SEM (cell line): ENCODE measurements around a stretch of chr15.

DNA sequence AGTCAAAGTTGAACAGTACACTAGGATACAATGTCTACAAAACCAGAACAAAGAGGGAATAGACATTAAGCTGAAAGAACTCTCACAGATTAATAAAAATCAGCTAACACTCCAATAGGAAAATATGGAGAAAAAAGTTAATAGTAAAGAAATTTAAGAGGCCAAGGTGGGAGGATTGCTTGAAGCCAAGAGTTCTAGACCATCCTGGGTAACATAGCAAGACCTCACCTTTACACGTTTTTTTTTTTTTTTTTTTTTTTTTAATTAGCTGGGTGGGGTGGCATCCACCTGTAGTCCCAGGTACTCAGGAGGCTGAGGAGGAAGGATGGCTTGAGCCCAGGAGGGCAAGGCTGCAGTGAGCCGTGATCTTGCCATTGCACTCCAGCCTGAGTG is 18.4 kb upstream of the GCNT3 start:
- PRO-cap: no peak

- PRO-cap: no peak
Observed at GRCh38 chr15:59676027-59677375, 12.6 kb downstream of the BNIP2 start.

DNA sequence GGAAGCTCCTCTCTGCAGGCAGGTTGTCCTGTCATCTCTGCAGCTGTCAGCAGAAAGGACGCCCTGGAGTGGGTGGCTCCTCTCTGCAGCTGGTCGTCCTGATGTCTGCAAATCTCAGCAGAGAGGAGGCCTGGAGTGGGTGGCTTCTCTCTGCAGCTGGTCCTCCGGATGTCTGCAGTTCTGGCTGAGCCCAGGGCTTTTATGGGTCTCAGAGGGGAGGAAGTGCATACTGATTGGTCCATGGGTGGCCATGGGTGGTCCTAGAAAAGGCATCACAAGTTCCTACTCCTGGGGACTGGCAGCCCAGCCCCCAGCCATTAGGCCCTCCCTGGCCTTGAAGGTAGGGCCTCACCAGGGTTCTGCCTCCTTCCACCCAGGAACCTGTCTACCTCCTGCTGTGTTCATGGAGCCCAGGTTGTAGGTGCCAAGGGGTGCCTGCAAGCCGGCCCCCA is 102.7 kb upstream of the BNIP2 start:
- PRO-cap: no peak

DNA sequence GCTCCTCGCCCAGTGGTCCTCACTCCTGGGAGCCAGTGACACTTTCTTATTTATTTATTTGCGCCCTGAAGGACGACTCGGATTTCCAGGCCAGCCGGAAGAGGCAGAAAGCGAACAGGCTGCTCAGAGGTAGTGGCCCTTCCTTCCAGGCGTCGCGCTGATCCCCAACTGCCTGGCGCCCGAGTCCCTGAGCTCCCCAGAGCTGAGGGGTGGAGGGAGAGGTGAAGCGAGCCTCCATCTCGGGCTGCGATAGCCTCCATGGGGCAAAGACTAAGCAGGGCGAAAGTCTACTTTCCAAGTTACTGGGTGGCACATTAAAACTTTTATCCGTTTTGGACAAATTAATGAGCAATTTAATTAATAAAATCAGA is 9.9 kb upstream of the FOXB1 start:
- PRO-cap: no peak

GRCh38 chr15:60005915-60007001 is 2.1 kb downstream of the FOXB1 start:
- PRO-cap: bidirectional peak, plus-strand start at chr15:60006426, minus-strand start at chr15:60006318

DNA sequence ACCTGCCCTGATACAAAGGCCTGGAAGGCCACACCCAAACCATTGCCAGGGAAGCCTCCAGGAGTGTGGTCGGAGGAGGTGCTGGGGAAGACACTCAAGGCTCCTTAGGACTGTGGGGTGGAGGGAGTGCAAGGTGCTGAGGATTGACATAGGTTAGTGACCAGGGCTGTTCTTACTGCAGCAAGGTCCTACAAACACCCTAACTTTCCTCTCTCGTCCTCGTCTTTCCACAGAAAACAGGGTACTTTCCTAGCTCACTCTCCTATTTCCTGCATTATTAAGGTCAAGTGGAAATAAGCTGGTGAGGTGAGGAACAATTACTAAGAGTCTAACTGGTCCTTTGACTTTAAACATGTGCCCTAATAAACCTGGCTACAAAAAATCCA is 50.0 kb downstream of the ANXA2 start:
- PRO-cap: no peak

DNA sequence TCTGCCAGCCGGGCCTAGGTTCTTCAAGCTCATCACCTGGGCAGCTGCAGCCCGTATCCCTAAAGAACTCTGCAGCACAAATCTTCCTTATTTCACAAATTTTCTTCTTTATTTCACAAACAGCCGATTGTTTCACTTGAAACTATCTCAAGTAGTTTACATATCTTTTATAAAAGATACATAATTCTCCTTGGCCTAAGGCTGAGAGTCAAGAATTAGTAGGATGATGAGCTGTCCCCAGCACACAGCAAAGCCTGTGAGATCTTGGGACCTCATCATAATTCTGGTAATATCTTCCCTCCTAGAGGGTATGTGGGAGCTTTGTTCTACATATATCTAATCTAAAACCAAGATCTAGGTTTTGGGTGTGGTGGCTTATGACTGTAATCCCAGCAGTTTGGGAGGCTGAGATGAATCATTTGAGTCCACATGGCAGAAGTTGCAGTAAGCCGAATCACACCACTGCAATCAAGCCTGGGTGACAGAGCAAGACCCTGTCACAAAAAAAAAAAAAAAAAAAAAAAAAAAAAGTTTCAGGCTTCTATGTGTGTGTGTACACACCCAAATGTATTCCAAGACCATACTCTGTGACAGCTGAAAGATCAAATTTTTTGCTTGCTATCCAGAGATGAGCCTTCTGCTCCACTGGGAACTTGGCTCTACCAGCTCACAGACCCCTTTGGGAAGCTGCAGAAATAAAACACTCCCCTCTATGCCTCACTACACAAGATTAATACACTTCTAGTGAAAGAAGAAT is 35.1 kb downstream of the ANXA2 start:
- PRO-cap: no peak

GRCh38 chr15:60402521-60403154 is 4.9 kb upstream of the ANXA2 start:
- PRO-cap: no peak

DNA sequence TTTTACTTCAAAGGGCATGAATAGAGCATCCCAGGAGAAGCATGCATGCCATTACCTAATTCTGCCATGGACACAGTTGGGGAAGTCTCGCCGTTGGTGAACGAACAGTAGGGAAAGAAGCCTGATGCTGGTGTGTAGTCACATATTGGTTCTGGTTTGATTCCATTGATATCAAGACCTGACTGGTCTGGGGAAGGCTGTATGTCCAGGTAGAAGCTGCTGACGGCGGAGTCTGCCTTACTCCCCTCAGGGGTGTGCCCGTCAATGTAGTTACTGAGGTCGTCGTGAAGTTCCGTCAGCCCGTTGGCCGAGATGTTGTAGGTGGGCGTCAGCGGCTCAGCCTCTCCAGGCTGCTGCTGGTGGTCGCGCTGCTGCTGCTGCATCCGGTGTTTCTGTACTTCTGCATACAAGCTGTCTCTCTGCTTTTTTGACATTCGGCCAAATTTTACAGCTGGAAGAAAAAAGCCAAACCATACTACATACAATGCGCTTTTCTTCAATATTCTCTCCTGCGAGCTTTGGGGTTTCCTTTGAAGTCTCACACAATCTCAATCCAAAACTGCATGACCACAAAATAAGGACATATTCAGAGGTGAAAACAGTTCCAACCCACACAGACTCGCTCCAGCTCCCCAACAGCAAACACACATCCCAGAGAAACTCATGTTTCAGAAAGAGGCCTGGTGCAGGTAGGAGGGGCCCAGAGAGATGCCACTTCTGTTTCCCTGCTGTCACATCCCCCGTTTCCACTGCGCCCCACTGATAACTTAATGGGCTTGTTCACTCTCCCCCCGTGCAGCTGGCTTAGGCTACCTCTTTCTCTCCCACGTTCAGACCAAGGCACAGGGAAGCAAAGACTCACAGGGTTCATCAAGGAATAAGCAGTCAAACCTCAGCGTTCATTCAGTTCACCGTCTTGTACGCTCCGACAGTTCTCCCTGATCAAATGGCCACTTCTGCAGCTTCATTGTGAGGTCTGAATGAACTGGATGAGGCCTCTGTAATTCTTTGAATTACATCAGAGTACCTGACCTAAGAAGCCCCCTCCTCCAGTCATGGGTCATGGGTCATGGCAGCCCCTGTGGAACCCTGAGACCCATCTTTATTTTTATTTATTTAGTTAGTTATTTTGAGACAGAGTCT is 32.6 kb upstream of the ICE2 start:
- PRO-cap: no peak

GRCh38 chr15:60546514-60547201 is 67.7 kb upstream of the ICE2 start:
- PRO-cap: no peak

DNA sequence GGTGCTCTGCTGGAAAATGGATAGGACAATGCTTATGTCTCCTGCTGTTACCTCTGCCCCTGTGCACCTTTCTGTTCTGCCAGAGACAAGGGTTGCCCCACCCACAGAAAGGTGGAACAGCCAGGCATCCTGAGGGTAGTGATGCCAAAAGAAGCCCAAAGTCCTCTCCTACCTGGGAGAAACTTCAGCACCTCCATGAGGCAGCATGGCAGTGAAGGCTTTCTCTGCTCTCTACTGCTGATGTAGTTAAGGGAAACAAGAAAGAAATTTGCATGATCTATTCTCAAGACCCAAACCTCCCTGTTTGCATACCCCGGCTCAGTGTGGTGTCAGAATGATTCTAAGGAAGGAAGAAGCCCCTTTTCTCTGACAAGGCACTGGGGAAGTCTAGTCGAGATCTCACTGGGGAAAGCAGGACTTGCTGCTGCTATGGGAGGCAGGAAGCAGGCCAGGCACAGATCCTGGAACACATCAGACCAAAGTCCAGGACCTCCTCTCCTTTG is 89.3 kb upstream of the ICE2 start:
- PRO-cap: no peak

- PRO-cap: no peak
Observed at GRCh38 chr15:60593906-60594580, 115.1 kb upstream of the ICE2 start.

DNA sequence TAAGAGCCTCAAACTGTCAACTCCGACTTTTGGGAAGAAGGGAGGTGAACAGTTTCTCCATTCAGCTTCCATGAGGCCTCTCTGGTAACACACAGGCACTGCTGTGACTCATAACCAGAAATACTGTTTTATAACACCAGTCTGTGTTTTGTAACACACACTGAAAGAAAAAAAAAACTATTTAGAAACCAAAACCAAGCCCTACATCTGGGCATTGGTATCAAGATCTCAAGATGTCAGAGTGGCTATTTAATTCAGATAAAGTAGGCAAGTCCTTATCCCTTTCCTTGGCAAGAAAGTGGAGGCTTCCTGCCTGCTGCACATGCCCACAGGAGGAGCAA is 181.6 kb upstream of the ICE2 start:
- PRO-cap: no peak

GRCh38 chr15:60704010-60704552 is 225.1 kb upstream of the ICE2 start:
- PRO-cap: no peak

GRCh38 chr15:60781333-60781718 is 302.4 kb upstream of the ICE2 start:
- PRO-cap: no peak

- PRO-cap: no peak
Observed at GRCh38 chr15:60916018-60916591, 313.0 kb downstream of the RORA start.

GRCh38 chr15:60995071-60995730 is 233.9 kb downstream of the RORA start:
- PRO-cap: no peak

- PRO-cap: no peak
Observed at GRCh38 chr15:61032770-61033392, 196.2 kb downstream of the RORA start.

DNA sequence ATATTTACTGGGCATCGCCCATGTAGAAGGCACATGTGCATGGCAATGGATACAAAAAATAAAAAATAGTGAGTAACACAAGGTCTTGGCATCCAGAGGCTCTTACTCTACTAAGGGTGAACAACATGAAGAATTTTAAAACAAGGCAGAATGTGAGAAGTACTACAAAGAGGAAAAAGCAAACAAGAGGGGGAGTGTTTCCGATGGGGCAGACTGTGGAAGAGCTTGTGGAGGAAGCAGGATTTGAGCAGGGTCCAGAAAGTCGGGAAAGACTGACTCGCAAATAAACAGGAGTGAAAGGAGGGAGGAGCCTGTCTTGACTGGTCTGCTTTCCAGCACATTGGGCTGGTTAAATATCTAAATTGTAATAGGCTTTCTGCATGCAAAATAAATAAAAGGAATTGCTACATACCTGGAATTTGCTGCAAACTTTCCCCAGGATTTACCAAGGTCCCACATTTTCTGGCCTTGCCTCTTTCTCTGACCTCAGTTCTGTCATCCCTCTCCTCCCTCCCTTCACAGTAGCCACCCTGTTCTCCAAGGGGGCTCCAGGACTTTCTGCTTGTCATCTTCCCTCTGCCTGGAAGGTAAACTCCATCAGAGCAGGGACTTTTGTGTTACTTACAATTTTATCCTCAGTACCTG is 132.1 kb downstream of the RORA start:
- PRO-cap: no peak

- PRO-cap: no peak
Observed at GRCh38 chr15:61098065-61098445, 131.0 kb downstream of the RORA start.